ENCODE measurements around the genes NOTO, PRADC1, TET3 and RTKN.

DNA sequence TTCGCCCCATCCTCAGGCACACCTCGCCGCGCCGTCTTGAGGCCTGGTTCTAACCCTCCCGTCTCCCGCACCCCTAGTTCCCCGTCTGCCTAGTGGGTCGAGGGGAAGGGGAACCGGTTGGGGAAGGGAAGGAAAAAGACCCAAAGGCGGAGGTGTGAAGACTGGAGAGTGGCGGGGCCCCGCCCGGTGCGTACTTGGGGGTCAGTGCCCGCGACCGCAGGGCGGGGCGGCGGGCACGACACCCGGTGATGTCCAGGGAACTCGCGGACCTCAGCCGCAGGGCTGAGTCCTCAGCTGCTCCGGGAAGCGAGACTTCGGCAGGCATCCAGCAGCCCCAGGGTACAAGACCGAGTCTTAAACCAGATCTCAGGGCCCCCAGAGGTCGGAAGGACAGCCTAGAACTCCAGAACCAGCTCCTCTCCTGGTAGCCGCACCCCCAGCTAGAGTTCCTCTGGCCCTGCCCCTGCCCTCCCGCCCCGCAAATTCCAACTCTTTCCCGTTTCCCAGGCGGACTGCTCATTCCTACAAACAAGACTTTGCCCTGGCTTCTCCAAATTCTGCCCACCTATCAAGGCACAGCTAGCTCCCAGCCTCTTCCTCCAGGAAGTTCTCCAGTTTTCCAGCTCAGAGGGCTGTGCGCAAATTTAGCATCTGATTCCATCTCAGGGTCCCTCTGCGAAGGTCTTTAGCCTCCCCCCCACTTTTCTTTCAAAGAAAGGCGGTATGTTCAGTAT is 26.1 kb upstream of the NOTO start:
- RRBS = 6% methylated on average over 18 of the region's 39 CpGs

DNA sequence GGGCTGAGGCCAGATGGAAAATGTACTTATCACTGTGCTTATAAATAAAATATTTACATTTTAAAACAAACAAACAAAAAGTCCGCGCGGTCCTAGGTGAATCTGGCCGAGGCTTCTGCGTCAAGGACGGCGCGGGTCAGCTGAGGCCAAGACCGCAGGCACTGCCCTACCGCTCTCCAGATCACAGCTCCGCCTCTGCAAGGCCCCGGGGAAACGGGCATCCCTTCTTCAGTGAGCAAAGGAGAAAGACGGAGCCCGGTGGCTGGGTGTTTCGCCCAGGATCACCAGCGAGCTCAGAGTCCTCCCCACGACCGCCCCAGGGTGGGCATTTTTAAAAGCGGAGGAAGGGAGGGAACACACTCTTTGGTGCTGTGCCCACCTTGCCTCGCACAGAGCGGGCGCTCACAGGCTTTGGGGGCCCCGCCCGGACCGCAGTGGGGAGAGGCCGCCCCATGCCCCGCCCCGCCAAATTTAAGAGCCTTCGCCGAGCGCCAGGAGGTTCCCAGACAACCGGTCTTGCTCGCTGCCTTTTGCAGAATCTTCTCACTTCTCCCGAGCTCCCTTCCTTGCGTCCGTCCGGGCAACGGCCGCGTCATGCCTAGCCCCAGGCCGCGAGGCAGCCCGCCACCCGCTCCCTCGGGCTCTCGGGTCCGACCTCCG is at the start of gene NOTO:
Gene NOTO (plus strand): TSS at position 502 of the 660 bp plus-strand sequence.
- RRBS = 25% methylated on average over 20 of the region's 49 CpGs

GRCh38 chr2:73232607-73233329 is at the start of gene PRADC1:
Gene PRADC1 (minus strand): TSS chr2:73233239.
- RRBS = 2% methylated on average over 4 of the region's 59 CpGs

GRCh38 chr2:73293055-73293406 is 317 bp downstream of the EGR4 start:
- RRBS = 5% methylated on average over 15 of the region's 36 CpGs

GRCh38 chr2:73700935-73701634 is 36.1 kb downstream of the TPRKB start:
- RRBS = no CpG with 5 or more reads among the region's 19 CpGs

GRCh38 chr2:73716341-73717436 is 20.5 kb downstream of the TPRKB start:
- RRBS = no CpG with 5 or more reads among the region's 12 CpGs

- RRBS = no CpG with 5 or more reads among the region's 2 CpGs
Observed at GRCh38 chr2:73908931-73909130, 16.0 kb downstream of the ACTG2 start.

- RRBS = no CpG with 5 or more reads among the region's 4 CpGs
Observed at GRCh38 chr2:73911170-73911642, 15.5 kb upstream of the DGUOK start.

- RRBS = no CpG with 5 or more reads among the region's 8 CpGs
Observed at GRCh38 chr2:73951922-73952821, 25.5 kb downstream of the DGUOK start.

GRCh38 chr2:73956462-73957088 is 28.1 kb upstream of the TET3 start:
- RRBS = no CpG with 5 or more reads among the region's 6 CpGs

DNA sequence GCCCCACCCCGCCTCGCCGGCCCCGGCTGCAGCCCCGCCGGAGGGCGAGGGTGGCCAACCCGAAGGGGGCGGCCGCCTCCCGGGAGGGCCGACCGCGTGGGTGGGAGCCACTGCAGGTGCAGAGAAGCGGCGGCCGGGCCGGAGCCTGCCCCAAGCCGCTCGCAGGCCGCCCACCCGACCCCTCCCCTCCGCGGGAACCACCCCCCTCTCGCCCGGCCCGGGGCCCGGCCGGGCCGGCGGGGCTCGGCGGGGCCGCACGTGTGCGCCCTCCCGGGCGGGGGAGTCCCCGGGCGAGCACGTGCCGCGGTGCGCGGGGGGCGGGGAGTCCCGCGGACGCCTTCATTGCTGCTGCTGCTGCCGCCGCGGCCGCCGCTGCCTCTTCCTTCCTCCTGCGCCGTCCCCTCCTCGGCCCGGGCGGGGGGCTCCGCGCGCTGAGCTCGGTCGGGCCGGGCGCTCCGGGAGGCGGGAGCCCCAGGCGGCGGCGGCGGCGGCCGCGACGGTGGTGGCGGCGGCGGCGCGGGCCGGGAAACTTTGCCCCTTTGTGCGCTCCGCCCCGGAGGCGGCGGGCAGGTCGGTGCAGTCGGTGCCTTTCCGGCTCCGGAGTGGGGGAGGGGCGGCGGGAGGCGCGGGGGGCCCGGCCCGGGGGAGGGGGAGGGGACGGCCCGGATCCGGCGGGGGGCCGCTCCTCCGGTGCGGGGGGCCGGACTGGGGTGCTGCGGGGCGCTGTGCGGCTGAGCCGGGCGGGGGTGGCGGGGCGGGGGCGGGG is at the start of gene TET3:
Gene TET3 (plus strand): TSS at position 323 of the 766 bp plus-strand sequence.
- RRBS = 1% methylated on average over 71 of the region's 113 CpGs

DNA sequence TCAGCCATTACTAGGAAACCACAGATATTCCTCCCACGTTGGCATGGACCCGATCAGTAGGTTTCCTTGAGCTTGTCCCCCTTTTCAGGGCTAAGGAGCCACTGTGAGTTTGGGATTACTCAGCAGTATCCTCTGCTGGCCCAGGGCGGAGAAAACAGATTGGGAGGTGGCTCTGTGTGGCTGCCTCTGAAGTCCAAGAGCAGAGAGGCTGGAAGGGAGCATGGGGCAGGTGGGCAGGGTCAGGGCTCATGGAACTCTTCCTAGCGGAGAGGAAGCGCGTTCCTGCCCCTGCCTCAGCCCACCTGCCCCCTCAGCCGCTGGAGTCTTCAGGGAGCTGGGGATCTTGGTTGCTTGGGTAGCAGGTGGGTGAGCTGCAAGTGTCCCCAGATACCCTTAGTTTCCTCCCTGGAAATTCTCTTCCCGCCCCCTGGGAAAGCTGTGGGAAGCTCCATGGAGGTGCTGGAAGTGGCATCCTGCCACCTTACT is 19.2 kb downstream of the TET3 start:
- RRBS = no CpG with 5 or more reads among the region's 8 CpGs

- RRBS = no CpG with 5 or more reads among the region's 3 CpGs
Observed at GRCh38 chr2:74155514-74156253, 8.0 kb upstream of the BOLA3 start.

DNA sequence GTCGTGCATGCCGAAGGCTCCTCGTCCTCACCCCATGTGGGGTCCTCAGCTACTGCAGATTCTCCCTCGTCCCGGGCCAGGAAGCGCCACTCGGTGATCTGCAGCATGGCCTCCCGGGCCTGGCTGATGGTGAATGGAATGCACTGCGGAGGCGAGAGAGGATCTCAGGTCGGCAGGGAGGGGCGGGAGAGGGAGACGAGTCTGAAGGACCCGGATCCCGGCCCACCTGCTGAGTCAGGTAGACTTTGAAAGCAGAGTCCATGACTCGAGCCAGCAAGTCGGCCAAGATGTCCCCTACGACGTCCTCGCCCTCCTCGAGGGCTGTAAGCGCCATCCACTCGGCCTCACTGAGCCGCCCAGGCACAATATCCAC is 5.6 kb downstream of the C2orf81 start:
- RRBS = 86% methylated on average over 5 of the region's 24 CpGs

- RRBS = 90% methylated on average over 36 of the region's 102 CpGs
Observed at GRCh38 chr2:74441351-74442676, at the start of gene RTKN. Gene RTKN (minus strand): TSS chr2:74441937.

DNA sequence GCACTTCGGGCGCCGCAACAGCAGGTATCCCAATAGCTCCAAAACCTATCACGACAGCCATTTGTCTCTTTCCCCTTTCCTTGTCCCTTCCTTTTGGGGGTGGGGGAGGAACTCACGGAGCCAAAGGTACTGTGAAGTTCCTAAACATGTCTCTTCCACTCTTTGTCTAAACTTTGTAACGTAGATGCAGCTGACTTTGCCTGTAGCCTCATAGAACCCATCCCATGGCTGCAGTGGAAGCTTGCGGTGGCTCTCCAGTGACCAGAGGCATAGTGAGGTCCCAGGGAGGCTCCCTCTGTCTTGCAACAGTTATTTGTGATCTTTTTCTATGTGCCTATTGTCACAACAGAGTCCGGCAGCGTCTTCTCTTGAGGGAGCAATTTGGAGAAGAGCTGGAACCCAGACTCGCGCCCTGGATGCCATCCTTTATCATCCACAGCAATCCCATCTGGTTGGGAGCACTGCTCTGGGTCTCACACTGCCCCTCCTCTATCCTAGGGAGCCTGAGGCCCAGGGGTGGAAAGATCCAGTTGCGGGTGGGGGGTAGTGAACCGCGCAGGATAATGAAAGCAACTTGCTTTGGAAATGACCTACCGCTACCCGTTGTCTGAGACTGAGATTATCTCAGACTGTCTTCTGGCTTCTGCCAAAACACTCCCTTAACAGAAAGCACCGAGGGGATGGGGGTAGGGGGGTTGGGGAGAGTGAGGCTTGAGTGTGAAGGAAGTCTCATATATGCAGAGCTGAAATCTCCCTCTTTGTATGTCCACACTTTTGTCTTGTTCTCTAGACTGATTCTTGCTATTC is 613 bp downstream of the WBP1 start:
- RRBS = no CpG with 5 or more reads among the region's 17 CpGs

DNA sequence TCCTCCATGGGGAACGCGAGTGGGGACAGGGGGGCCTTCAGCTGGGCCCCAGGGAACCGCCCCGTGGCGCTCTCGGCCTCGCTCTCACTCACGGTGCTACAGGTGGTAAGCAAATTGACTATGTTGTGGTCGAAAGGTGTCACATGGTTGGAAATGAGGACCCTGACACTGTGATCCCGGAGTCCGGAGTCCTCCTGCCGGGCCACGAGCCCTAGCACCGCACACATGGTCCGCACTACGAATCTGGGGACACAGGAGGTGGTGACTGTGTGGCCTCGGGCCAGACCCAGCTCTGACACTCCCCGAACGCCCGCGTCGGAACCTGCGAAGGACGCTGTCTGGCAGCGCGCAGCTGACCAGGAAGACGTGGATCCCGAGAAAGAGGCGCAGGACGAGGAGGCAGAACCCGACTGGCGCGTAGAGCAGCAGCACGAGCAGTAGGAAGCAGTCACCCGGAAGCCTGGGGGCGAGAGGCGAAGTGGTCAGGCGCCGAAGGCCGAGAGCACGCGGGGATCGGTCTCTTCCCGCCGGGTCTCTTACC is 396 bp downstream of the AUP1 start:
- RRBS = 1% methylated on average over 10 of the region's 45 CpGs

DNA sequence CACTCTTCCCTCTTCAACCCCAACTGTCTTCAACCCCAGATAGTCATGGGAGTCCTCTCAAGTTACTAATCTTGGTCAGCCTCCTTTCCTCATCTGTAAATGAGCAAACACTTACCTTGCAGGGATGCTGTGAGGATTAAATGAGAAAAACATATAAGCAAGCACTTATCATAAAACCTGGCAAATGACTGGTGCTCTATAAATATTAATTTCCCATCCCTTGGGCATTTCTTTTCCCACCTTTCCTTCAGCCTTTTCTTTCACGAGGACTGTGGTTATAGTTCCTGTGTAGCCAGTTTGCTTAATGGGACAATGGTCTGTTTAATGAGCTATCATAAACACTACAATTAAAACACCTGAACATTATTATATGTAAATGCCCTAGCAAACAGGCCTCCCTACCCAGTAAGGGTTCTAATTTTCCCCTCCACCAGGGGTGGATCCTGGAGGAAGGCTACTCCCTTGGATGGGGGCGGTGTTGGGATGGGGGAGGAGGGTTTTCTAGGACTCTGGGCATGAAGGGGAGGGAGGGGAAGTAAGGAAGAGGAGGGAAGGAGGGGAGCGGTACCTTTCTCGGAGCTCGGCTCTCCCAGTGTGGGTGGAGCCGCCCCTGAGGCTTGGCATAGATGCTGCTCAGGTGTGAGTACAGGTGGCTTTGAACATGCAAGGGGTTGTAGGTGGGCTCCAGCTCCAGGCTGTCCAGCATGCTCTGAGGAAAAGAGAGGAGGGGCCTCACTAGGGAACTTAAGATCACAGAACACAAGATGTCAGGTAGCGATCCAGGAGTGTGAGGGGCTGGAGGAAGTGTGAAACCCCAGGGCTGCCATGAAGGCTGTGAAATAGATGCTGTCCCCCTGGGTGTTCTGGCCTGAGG is 5.3 kb downstream of the DOK1 start:
- RRBS = no CpG with 5 or more reads among the region's 7 CpGs

GRCh38 chr2:74577276-74578121 is 23.0 kb downstream of the DOK1 start:
- RRBS = no CpG with 5 or more reads among the region's 6 CpGs

- RRBS = no CpG with 5 or more reads among the region's 1 CpG
Observed at GRCh38 chr2:74707443-74707930, 53.4 kb downstream of the SEMA4F start.